GM12891 (cell line): ENCODE data around the gene RASSF10.

GRCh38 chr11:11966780-11967157, 41.7 kb downstream of the DKK3 start:
- RRBS = no CpG with 5 or more reads among the region's 7 CpGs

DNA sequence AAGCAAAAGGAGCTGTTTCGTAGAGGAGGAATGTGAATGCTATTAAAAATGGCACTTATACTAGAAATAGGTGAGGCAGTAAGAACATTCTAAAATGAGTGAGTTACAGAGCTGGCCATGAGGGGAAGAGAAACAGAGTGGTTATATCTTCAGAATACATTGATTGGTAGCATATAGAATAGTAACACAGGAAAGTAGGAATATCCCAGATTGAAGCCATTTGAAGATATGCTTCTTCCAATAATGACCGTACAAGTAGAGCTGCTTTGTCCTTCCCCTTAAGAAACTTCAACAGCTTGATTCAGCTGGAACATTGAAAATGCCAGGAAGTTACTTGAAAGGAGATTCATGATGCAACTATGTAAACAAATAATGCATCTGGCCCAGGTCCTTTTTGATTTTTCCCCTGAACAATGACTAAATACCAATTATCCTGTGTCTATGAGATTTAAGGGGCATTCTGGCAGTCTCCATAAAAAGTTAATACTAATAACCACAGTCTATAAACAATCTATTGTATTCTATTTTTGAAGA, 3.0 kb downstream of the DKK3 start:
- RRBS = no CpG with 5 or more reads among the region's 2 CpGs

- RRBS = no CpG with 5 or more reads among the region's 8 CpGs
These were observed 1.7 kb downstream of the DKK3 start for GRCh38 chr11:12006581-12007347.

DNA sequence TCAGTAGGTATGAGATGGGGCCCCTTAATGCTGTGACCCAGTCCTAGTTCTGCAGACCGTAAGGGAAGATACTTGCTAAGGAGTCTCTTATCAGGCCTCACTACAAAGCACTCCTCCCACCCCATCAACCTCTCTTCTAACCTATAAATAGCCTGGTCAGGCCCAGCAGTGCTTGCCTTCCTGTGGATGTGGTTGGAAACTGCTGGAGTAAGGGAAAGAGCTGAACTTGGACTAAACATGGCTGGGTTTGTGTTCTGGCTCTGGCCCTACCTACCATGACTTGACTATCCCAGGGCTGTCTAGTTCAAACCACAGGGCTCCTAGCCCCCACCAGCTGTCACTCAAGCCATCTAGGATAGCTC, 9.5 kb upstream of the DKK3 start:
- RRBS = no CpG with 5 or more reads among the region's 1 CpG

DNA sequence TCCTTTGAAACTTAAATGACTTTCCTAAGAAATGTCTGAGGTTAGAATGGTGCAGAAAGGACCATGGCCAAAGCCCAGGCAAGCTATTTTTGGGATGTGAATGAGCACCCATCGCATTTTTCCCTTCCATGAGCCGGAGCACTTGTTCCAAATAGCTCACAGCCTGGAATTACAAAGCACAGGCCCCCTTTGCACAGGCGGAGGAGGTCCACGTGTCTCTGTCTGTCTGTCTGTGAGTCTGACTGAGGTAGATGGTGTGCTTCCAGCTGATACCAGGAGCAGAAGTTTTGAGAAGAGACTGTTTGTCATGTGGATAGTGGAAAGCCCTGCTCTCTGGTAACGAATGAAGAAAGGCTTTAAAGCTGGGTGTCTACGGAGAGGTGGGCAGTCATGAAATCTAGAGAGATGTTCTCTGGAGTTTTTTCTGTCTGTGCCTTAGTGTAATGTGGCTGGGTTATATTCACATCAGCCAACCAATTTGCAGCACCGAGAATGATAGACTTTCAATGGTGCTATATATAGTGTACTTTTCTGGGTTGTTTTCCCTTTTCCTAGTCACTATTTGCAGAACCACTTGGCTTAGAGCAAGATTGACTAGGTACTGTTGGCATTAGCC, 50.9 kb downstream of the MICAL2 start:
- RRBS = no CpG with 5 or more reads among the region's 7 CpGs

DNA sequence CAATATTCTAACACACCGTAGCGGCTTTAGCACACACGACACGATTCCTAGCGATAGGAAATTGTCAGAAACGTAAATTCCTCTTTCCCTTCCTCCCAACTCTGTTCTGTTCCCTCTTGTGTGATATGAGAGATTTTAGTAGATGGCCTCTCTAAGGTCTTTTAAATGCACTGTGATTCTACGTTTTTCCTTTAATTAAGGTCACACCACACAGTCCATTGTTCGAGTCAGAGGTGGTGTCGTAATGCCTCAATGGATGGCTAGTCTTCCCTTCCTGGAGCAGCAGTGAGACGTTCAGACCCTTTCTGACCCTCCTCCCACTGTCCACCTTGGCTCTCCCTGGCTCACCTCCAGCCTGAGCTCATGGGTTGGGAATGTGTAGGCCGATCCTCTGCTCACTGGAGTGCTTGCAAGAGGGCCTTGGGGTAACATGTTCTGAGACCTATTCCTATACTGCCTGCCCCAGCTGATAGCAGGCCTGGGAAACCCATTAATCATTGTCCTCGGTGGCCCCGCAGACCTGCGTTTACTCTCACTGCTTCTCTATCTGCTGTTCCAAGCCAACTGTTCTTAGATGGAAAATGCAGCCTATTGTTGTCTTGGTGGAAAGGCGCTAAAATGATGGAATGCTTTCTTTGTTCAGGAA, 72.2 kb downstream of the MICAL2 start:
- RRBS = no CpG with 5 or more reads among the region's 15 CpGs

- RRBS = no CpG with 5 or more reads among the region's 6 CpGs
These were observed 129.0 kb upstream of the PARVA start for GRCh38 chr11:12248330-12248869.

- RRBS = no CpG with 5 or more reads among the region's 13 CpGs
These were observed 97.0 kb upstream of the PARVA start for GRCh38 chr11:12279973-12281151.

DNA sequence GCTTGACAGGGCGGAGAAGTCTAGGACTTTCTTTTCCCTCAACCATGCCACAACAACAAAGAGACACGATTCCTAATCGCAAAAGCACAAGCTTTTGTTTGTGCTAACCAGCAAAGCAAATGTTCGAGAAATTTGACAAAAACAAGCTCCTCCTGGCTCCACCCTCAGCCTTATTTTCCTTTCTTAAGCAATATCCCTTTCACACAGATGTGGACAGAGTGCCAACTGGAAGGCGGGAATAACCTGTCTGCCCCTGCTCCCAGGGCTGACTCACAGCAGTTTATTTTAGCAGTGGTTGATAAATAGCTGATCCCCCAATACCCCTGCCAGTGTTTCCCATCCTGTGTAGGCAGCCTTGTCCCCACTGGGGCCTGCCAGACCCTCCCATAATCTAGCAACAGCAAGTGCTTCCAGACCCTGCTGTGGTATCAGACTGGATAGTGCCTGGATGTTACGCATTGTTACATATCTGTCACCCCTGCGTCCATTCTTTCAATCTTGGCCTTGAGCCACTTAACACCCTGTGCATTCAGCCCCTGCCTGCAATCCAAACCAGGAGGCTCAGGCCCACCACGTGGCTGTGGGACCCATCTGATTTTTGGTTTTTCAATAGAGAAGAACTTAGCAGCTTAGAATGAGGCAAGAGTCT, 53.6 kb downstream of the PARVA start:
- RRBS = no CpG with 5 or more reads among the region's 8 CpGs

DNA sequence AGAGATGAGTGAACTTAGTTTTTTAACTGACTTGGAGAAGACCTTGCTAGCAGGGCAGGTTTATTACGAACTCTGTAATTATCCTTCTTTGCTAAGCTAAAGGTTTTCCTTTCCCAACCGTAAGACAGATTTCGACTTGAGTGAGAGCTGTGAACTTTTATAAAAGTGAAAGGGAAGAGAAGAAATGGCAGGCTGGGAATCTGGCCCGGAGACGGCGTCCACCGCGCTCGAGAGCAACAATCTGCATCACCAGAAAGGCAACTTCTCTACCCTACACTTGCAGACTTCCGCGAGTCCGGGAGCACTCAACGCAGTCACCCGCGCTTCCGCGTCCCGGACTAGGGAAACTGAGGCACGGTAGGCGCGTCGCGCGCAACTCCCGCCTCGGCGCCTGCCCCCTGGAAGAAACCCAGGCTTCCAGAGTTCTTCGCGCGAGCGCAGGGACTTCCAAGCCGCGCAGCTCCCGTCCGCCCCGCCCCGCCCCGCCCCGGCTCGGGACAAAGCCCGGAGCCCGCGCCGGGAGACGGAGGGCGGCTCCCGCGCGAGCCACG, 484 bp upstream of the TEAD1 start:
- RRBS = 6% methylated on average over 9 of the region's 50 CpGs

GRCh38 chr11:12723530-12724214, 49.5 kb downstream of the TEAD1 start:
- RRBS = no CpG with 5 or more reads among the region's 8 CpGs

- RRBS = no CpG with 5 or more reads among the region's 5 CpGs
These were observed 155.7 kb downstream of the TEAD1 start for GRCh38 chr11:12829495-12830652.

DNA sequence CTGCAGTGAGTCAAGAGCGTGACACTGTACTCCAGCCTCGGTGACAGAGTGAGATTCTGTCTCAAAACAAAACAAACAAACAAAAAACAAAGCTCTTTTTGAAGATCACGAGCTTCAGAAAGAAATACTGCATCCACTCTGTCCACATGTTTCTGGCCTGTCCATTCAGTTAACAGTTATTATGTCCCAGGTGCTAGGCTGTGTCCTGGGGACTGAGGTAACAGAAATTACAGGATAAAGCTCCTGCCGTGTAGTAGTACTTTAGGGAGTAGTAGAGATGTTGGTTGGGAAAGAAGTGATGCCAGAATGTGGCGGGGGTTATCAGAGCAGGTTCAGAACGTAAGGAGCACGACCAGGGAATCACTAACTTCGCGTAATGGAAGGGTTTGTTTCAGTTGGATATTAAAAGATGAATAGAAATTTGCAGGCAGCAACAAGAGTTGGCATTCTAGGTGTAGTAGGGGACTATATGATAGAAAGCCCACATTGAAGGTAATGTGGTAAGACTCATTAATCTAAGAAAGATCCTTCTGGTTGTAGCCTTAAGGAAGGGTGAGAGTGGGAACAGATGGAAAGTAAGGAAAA, 165.2 kb downstream of the TEAD1 start:
- RRBS = no CpG with 5 or more reads among the region's 9 CpGs

DNA sequence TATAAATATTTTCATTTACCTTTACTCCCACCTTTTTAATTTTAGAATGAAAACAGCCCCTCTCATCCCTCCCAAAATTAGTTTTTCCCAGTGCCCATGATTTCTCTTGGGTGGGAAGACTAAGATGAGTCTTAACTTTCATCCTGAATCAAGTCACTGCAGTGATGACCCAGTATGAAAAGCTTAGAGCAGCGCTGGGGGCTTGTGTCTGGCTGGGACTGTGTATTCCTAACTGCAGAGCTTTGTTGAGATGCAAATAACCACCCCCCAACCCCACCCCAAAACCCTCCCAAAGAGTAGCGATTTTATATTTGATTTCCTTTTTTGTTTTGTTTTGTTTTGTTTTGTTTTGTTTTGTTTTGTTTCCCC, 144.8 kb upstream of the RASSF10 start:
- RRBS = no CpG with 5 or more reads among the region's 2 CpGs

GRCh38 chr11:12868568-12869158, 140.5 kb upstream of the RASSF10 start:
- RRBS = no CpG with 5 or more reads among the region's 4 CpGs

DNA sequence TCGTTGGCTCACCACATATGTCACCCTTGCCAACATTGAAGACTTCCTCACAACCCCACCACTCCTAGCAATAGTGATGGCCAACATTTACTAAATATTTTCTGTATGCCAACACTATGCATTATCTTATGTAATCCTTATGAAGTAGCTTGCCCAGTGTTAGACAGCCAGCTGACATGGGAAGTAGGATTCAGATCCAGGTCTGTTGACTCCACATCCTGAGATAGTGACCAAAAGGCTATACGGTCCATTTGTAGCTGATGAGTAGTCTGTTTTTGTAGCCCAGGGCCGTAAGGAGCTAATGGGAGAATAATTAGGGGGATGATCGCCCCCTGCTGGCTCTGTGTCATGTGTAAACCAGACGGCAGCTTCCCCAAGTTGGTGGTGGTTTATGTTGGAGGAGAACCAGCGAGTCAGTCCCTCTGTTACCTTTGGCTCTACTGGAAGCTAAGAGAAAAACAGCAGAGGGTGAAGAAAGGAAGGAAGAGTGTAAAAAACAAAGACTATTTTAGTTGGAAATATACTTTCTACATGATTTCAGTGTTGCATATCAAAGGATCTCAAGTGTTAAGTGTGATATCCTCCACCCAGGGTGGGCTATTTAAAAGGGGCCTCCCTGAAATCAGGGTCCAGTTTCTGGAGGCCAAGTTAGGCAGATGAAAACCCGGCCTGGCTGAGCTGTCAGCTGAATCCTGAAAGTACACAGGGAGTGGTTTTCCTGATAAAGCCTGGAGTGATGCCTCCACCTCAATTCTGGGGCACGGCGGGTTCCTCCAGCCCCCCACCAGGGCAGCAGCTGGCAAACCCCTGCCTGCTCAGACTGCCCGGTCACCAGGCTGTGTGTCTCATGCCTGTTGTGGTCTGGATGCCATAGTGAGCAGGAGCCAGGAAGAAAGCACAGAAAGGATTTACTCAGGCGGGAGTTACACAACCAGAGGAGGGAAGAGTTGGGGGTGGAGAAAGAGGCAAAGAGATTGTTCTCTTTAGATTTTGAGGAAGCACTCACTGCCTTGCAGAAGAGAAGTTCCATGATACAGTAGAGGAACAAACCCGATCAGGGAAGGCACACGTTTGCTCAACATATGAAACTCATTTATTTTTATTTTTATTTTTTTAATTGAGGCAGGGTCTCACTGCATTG, 120.1 kb upstream of the RASSF10 start:
- RRBS = no CpG with 5 or more reads among the region's 13 CpGs

DNA sequence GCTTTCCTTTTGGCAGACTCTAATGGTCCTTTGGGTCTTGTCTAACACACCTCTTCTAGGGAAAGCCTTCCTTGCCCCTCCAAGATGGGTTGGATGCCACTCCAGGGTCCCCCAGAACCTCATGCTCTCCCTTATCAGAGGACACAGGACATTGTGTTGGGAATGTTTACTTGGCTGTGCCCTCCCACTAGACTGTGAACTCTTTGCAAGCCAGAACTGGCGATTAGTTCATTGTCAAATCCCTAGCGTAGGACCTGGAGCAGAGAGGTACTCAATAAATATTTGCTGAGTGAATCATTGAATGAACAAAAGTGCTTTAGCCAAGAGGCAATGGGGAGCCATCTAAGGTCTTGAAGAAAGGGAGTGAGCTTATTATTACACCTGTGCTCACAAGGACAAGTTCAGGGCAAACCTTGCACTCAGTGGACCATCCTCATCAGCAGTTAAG, 1.2 kb upstream of the RASSF10 start:
- RRBS = no CpG with 5 or more reads among the region's 2 CpGs

GRCh38 chr11:13008936-13009783, at the start of gene RASSF10:
TSS of gene RASSF10 (plus strand) at chr11:13009316.
- RRBS = 8% methylated on average over 25 of the region's 80 CpGs

GRCh38 chr11:13012221-13012780, 3.2 kb downstream of the RASSF10 start:
- RRBS = no CpG with 5 or more reads among the region's 7 CpGs

DNA sequence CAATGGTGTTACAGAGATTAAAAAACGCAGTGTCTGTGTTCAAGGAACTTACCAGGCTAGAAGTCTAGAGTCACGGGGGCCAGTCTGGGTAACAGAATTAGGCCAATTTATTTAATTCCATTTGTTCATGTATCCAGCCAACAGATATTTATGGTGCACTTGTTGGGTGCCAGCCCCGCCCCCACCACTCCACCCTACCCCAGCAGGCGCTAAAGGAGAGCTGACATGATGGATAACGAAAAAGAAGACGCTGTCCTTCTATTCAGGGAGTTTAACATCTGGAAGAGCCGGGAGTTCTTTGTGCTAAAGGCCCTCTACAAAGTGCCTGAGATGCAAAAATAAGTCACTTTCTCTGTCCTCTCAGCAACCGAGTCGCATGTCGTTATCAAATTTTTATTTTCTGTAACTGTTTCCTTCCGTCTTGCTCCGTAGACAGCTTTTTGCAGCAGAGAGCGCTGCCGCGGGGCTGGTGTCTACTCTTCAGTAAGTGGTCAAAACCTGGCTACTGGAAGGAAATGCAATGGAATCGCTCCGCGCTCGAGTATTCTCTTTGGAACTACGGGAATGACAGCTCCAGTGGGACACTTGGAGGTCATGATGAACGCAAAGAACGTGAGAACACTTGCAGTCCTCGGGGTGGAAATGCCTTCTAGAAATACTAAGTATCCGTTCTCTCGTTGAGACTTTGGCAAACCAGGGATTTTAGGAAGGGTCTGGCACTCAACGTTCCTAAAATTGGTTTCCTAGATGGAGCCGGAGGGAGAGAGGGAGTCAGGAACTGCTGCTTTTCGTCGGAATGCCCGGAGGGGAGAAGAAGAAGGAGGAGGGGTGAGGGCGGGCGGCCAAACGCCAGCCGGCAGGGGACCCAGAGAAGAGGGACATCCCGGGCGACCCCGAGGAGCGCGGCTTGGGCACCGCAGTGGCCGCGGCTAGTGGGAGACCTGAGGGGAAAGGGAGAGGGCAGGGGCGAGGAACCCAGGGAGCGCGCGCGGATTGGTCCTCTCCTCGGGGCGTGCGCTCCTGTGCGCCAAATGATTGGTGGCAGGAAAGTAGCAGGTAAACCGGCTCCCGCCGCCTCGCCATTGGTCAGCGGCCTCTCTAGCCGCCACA, 774 bp upstream of the BMAL1 start:
- RRBS = 3% methylated on average over 5 of the region's 57 CpGs